Penis (tissue), 1 donor: ENCODE measurements around a stretch of chr5.

- PRO-cap = no peak
These were observed 77.5 kb downstream of the SLC25A46 start for GRCh38 chr5:110816371-110816600.

GRCh38 chr5:111103755-111105168 is 12.1 kb downstream of the WDR36 start:
- PRO-cap = no peak

GRCh38 chr5:111224581-111224848 is 331 bp downstream of the CAMK4 start:
- PRO-cap = no peak

GRCh38 chr5:111402615-111403113 is 109.7 kb downstream of the STARD4 start:
- PRO-cap = no peak

DNA sequence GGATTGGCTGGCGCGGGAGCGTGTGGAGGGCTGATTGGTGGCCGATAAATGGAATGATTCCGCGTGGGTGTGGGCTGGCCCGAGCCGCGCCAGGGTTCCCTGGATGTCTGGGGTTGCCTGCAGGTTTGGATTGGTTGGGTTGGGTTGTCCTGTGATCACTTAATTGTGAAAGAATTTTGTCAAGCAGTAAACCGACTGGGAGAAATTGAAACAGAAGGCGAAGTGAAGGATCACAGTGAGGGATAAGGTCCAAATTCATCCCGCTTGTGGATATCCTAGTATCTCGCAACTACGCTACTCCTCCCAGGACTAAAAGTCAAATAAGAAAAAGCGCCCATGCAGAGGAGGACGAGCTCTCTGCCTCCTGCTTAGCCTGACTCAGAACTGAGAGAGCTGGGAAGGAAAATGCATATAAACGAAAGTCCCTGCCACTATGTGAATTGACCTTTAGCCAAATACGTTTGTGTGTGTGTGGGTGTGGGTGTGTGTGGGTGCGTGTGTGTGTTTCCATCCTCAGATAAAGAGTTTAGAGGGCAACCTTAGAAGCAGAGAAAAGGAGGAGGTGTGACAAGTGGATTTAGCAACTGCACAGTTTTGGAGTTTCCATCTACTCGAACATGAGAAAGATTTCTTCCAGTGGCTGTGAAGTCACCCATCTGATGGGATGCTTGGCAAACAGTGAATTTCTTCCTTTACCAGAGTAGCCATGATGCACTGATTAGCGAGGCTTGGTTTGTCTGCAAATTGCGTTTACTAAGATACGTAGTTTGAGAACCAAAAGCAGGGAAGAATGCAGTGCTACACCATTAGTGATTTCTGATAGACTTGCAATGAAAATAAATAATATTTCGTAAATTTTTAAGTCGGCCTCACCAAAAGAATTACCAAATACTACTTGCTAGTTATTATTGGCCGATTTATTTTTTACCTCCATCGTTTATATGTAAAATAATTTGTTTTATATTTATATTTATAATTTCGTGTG is 616 bp upstream of the STARD4 start:
- PRO-cap = bidirectional peak, plus-strand start at position 213 of the sequence, minus-strand start outside the sequence; bidirectional peak, plus-strand start at position 381 of the sequence, minus-strand start at position 386 of the sequence

DNA sequence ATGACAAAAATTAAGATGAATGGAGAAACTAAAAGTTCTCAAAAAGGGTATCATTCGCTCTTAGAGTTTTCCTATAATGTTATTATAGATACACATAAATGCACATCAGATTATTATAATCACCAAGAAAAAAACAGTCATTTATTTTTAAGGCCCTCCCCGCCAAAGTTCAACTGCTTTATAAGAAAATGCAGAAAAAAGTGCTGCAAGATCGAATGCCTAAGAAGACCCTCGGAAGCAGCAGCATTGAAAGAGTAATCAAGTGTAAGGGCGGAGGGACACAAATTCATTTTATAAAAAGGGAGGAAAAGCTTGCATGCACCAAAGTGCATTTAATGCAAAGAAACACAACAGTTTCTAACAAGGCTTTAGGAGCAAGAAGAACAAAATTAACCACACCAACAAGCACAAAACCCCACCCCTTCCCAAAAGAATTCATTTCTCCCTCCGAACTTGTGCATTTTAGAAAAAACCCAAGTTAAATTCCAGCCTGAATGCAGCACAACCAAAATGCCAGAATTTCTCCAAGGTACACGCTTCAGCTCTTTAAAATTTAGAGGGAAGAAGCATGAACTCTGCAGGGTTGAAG is 437 bp downstream of the NREP start:
- PRO-cap = no peak

- PRO-cap = no peak
These were observed 69.2 kb upstream of the NREP start for GRCh38 chr5:111826241-111826606.

DNA sequence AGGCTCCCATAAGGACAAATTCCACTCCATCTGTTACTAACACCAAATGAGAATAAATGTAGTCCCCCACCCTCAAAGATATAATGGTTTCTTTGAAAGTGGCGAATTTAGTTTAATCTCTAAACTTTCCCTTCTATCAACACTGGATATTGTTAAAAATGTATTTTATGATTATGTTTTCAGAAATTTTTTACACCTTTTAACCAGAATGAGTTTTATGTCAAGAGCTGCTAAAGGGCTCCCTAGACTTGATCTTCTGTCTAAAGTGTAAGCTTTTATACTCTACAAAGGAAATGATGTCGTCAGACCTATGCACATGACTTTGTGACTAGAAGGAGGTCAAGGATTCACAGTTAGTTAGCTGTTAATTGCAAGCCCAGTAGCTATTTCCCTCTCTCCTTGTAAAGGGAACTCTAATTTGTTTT is 173.3 kb upstream of the NREP start:
- PRO-cap = no peak

GRCh38 chr5:112028110-112028514 is 271.1 kb upstream of the NREP start:
- PRO-cap = no peak

- PRO-cap = no peak
These were observed 142.1 kb downstream of the EPB41L4A start for GRCh38 chr5:112277028-112277309.

GRCh38 chr5:112293415-112294042 is 125.5 kb downstream of the EPB41L4A start:
- PRO-cap = no peak

GRCh38 chr5:113018792-113019699 is 42.4 kb downstream of the DCP2 start:
- PRO-cap = no peak

DNA sequence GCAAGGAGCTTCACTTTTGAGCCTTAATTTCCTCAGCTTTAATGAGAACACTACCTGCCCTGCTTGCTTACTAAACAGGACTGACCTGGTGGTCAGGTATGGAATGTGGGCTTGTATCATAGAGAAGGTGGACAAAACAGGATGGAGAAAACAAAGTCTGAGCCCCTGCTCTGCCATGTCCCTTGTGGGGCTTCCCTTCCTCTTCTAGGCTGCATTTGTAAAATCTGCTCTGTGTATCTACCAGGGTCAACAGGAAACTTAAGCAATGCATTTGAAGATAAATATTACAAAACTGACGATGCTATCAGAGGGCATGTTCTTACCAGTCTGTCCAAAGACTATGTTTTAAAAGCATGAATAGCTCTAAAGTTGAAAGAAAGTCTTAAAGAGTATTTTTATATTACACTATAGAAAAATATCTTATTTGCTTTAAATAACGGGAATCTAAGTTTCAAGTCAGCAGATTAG is 228.7 kb downstream of the DCP2 start:
- PRO-cap = no peak

DNA sequence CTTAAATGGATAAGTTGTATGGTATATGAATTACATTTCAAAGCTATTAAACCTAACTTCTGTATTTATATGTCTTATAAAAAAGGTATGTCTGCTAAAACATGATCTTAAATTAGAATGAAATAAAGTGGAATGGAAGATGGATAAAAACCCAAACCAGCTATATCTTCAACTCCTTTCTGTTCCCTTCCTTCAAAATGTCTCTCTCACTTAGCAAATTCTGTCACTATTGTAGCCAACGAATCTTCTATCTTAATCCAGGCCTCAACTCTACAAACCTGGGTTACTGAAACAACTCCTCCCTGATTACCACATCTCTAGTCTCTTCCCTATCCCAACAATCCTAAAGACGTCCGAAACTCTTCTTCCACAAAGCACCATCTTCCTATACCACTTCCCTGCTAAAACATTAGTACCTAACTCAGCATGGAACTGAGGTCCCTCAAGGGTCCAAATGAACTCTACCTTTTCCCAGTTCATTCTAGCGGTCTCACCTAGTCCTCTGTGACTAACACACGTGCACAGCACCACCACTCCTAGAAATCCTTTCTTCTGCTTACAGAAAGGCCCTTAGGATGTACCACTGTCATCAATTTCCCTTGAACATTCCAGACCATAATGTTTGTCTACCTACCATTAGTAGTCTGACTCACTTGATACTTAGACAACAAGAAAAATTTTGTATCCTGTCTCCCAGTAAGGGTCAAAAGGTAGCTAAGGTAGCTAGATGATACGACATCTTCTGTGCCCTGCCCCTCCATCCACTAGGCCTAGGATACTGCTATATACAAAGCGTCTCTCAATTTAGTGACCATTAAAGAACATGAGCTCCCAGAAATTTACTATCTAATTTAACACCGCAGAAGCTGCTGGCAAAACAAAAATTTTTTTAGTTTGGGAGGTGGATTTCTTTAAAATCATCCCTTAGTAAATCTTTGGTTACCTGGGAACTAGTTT is 166.7 kb downstream of the TSSK1B start:
- PRO-cap = no peak

- PRO-cap = no peak
These were observed 109.5 kb downstream of the TSSK1B start for GRCh38 chr5:113325021-113325863.

- PRO-cap = no peak
These were observed 177.5 kb downstream of the YTHDC2 start for GRCh38 chr5:113691084-113691366.

DNA sequence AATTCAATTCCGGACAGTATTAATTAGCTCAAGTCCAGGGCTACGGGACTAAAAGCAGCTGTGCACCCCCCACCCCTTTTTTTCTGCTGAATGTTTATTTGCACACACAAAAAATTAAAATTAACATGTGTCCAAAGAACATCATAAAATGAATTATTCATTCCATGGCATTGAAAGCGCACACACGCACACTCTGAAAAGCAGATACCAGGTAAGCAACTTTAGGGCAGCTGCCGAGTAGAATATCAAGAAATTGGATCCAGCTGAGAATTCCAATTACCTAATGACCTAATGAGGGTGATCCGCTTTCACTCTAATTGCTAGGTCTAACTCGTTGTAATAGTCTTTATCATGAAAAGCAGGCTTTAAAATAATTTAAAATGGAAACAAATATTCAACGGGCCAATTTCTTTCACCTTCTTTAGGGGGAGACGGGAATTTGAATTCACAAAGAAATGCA is 1.7 kb upstream of the KCNN2 start:
- PRO-cap = no peak

- PRO-cap = no peak
These were observed 176.5 kb downstream of the TRIM36 start for GRCh38 chr5:114993297-114993554.

DNA sequence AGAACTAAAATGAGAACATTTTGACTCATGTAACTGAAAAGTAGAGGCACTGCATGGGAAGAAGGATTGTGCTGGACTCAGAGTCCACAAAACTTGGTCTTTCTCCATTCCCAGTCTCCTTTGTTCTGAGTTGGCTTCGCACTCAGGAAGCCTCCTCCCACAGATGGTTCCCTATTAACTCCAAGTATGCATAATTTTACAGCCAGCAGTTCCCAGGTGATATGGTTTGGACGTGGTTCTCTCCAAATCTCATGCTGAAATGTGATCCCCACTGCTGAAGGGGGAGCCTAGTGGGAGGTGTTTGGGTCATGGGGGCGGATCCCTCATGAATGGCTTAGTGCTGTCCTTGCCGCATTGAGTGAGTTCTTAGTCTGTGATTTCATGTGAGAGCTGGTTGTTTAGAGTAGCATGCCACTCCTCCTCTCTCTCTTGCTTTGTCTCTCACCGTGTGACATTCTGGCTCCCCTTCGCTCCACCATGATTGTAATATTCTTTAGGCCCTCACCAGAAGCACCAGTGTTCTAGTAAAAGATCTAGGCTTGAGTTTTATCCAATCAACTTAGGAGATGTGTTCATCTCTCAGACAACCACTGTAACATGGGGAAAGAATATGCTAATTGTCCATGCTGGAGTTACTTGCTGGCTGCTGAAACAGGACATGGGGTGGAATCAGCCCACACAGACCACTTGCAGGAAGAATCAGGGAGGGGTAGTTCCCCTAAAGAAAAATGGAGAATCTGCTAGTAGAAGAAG is 86.4 kb downstream of the FEM1C start:
- PRO-cap = no peak

- PRO-cap = bidirectional peak, plus-strand start at chr5:115626350, minus-strand start at chr5:115626036
These were observed 346 bp upstream of the TMED7 start for GRCh38 chr5:115626305-115626458.